ENCODE measurements around a stretch of chrX.

GRCh38 chrX:308966-309564, 9.5 kb downstream of the GTPBP6 start:
- RRBS = no CpG with 5 or more reads among the region's 24 CpGs

GRCh38 chrX:315825-316626, 2.6 kb downstream of the GTPBP6 start:
- RRBS = no CpG with 5 or more reads among the region's 16 CpGs

DNA sequence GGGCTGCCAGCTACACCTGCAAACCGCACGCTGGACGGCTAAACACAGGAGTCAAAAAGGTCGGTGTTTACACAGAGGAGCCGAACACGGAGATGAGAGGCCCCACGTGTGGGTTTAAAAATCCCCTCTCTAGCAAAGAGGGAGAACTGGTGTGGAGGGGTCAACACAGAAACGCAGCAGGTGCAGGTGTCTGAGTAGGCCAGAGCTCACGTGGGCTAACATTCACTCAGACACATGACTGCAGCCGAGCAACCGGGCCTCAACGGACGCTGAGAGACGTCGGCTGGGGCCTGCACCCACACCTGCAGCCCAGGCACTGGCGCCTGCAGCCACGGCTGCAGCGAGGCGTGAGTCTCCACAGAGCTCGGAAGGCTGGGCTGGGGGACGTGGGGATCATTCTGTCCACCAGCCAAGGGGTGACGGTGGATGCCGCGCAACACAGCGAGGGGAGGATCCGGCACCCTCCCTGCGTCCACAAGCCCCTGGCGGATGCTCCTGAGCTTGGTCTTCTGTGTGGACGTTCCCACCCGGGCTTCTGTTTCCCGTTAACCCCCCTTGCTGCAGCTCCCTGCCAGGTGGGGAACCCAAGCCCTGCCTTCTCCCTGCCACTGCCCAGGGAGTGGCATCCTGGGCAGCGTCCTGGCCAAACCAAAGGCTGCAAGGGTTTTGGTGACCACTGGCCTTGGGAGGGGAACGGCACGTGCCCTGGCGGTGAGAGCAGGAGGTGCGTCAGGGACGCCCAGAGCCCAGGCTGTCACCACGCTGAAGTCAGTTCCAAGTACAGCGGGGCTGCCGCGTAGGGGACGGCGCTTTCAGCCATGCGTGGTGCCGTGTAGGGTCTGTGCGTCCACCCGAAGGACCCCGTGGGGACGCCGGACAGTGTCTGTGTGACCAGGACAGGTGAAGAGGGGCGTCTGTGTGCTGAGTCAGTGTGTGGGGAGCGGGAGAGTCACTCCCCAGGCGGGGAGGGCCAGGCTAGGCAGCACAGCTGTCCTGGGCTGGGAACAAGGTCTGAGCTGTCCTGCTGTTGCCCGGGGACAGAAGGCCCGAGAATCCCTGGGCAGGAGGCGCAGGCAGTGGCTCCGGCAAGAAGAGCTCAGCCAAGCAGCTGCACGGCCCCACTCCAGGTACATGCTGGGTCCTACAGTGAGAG, 16.3 kb downstream of the PPP2R3B start:
- RRBS = 95% methylated on average over 10 of the region's 58 CpGs

DNA sequence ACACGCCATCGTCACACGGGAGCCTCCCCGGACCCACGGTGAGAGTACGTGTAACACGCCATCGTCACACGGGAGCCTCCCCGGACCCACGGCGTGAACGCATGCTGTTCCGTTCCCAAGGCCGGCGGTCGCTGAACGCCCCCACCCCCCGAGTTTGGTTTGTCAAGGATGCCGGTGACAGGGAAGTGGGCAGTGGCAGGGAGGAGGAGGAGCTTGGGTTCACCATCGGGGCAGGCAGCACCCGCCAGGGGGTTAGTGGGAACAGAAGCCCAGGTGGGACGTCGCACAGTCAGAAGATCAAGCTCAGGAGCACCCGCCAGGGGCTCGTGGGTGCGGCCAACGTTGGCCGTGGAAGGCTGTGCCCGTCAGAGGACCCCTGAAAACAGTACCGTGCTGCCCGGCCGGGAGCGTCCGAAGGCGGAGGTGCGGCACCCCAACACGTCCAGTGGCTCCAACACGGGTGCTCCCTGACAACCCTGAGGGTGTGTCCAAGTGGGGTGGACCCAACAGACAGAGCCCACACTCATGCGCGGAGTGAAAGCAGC, 15.4 kb downstream of the PPP2R3B start:
- RRBS = 98% methylated on average over 12 of the region's 41 CpGs

DNA sequence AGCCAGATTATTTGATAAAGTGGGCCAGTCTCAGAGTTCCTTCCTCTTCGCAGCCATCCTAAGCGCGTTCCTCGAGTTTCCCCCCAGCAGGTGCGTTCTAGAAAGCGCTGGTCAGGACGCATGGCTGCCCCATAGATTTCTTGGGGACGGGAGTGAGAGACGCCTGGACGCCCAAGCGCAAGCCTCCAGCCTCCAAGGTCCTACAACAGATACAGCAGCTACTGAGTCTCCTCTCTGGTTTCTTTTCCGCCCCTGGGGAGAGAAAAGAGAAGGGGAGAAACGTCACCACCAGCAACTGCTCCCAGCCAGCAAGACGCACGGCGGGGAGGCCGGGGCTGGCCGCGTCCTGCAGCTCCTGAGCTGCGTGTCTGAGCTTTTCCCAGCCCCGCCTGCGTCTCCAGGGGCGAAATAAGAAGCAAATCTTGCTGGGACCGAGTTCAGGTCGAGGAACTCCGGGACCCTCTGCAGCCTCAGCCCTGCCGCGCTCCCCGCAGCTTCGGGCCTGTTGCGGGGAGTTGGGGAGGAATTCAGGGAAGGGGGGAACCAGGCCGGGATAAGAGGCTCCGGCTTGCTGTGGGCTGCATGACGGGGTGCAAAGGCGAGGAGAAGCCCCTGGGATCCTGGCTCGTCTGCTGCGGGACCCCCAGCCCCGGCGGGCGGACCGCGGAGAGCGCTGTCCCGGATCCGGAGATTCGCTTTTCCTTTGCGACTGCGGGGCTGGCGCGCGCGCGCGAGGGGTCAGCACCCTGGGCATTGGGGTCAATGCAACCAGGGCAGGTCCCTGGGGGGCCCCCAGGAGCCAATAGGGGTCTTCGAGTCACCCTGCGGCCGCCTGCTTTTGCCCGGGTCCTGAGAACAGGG, 6.8 kb upstream of the SHOX start:
- RRBS = 21% methylated on average over 15 of the region's 58 CpGs

GRCh38 chrX:825923-826418, 195.4 kb downstream of the SHOX start:
- RRBS = no CpG with 5 or more reads among the region's 12 CpGs

GRCh38 chrX:1395613-1396789, 4.1 kb upstream of the SLC25A6 start:
- RRBS = no CpG with 5 or more reads among the region's 11 CpGs

GRCh38 chrX:1404646-1405239, 12.8 kb upstream of the SLC25A6 start:
- RRBS = no CpG with 5 or more reads among the region's 4 CpGs

DNA sequence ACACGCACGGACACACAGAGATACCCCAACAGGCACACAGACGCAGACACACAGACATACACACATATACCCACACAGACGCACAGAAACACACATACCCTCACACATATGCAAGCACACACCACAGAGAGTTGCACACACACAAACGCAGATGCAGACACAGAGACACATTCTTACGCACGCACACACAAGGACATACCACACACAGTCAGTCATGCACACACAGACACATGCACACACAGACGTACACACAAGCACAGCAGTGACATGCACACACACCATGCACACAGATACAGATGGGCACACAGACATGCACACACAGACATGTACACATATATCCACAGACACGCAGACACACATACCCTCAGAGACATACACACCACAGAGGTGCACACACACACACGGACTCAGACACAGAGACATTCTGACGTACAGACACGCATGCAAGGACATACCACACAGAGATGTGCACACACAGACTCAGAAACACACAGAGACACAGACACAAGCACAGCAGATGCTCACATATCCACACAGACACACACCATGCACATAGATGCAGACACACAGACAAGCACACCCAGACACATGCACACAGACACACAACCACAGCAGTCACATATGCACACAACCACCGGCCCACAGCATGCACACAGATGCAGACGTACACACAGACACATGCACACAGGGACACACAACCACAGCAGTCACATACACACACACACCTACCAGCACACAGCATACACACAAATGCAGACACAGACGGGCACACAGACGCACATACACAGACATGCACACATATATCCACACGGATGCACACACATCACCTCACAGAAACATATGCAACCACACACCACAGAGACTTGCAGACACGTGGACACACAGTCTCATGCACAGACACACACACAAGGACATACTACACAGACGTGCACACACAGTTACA, 24.9 kb upstream of the SLC25A6 start:
- RRBS = no CpG with 5 or more reads among the region's 19 CpGs

DNA sequence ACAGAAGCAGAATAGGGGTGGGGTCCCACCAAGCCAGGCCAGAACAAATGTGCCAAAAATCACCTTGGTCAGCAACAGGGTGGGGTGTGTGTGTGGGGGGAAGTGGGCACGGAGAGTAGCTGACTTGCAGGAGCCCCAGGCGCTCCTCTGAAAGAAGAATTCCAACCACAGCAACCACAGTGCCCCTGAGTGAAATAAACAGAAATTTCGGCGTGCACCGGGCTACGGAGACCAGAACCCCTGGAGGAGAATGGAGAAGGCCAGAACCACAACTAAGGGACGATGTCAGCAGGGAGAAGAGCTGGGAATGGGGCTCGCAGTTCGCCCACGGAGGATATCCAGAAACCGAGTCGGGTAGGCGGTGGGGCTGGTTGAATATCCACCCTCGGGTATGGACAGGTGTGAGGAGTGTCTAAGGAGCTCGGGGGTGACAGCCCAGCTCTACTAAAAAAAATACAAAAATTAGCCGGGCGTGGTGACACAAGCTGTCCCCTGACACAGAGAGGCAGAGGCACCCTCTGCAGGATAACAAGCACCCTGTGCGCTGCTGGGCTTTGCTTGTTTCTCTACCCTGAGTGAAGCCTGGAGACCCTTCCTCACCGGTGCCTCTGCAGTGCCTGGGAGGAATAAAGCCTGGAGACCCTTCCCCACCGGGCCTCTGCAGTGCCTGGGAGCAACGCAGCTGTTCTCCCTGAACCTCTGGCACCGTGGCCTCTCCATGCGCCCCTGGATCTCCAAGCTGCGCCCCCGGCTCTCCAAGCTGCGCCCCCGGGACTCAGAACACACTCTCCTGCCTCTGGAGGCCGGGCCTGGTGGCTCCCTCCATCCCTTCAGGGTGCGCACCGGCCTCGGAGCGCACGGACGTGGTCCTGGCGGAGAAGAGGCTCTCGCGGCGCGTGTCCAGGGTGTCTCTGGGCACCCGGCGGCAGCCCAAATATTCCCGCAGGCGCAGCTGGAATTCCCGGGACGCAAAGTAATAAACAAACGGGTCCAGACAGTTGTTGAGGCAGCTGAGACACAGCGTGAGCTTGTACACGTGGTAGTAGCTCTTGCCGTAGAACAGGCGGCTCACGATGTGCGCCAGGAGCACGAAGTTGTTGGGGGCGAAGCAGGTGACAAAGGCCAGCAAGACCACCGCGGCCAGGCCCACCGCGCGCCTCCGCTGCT, 12.4 kb upstream of the ASMTL start:
- RRBS = 52% methylated on average over 23 of the region's 60 CpGs

- RRBS = 90% methylated on average over 14 of the region's 40 CpGs
Measured at GRCh38 chrX:1507310-1508113, 29.5 kb downstream of the P2RY8 start.

- RRBS = no CpG with 5 or more reads among the region's 3 CpGs
Measured at GRCh38 chrX:1525285-1525527, 11.8 kb downstream of the P2RY8 start.

DNA sequence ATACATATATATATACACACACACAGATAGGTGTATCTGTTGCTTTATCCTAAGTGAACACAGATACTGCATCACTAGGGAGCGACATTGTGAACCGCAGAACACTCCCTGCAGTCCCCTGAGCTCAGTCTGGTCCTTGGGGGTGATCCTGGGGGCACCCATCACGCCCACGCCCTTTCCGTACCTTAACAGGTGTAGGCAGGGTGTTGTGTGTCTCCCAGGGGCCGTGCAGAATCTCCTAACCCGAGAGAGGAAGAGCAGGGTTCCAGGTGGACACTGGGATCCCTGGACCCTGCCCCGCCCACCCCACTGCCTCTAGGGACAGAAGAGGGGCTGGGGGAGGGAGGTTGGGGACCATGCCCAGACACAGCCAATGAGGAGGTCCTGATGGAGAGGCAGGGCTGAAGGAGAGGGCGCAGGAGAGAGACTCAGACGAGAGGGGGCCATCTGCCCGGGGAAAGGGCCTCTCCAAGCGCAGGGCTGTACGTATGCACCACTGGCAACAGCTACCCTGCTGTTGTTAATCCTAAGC, 2.6 kb downstream of the P2RY8 start:
- RRBS = no CpG with 5 or more reads among the region's 13 CpGs

GRCh38 chrX:2318939-2319386, 181.8 kb downstream of the DHRSX start:
- RRBS = no CpG with 5 or more reads among the region's 8 CpGs

DNA sequence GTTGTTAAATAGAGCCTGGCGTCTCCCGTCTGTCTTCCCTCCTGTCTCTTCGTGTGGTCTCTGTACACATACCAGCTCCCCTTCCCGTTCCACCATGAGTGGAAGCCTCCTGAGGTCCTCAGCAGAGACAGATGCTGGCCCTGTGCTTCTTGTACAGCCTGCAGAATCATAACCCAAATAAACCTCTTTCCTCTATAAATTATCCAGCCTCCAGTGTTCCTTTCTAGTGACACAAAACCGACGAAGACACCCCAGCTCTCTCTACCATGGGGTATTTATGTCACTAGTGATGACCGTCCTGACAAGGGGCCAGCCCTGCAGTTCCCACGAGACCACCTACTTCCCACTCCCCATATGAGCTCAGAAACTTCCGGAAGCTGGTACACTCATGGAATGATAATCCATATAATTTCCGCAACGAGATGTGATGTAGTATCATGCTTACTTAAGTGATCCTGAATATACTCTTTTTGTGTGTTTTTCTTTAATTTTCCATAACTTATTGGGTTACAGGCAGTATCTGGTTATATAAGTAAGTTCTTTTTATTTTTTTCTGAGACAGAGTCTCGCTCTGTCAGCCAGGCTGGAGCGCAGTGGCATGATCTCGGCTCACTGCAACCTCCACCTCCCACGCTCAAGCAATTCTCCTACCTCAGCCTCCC, 162.0 kb downstream of the DHRSX start:
- RRBS = no CpG with 5 or more reads among the region's 15 CpGs

GRCh38 chrX:2445457-2445822, 55.3 kb downstream of the DHRSX start:
- RRBS = no CpG with 5 or more reads among the region's 9 CpGs

GRCh38 chrX:2607175-2607839, 83.8 kb upstream of the CD99 start:
- RRBS = no CpG with 5 or more reads among the region's 9 CpGs

DNA sequence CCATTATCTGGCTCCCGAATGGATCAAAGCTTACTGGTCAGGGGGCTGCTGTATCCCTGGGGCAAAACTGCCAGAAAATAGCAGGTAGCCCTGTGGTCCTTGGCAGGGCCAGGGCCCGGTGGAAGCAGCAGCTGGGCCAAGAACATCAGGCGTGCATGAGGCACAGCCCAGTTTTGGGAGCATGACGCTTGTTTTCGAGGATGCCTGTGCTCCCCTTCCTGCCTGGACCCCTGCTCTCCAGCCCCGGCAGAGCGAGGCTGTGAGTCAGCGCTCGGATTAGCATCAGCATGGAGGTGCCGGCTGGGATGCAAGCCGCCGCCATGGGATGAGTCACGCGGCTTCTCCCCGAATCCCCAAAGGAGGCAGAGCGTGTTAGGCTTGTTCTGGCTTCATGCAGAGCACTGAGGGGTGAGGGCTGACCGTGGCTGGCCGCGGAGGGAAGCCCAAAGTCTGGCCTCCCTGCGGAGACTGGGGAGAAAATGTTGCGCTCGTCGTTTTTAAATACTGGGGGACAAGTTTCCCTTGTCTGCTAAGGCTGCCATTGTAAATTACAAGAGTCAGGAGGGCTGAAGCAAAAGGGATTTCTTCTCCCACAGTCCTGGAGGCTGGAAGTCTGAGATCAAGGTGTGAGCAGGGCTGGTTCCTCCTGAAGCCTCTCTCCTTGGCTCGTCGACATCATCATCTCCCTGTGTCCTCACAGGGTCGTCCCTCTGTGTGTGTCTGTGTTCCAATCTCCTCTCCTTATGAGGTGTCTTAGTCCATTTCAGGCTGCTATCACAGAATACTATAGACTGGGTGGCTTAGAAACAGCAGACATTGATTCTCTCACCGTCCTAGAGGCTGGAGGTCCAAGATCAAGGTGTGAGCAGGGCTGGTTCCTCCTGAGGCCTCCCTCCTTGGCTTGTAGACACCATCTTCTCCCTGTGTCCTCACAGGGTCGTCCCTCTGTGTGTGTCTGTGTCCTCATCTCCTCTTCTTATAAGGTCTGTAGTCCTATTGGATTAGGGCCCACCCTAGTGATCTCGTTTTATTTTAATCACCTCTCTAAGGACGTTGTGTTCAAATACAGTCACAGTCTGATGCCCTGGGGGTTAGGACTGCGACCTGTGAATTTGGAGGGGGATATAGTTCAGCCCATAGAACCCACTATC, 23.6 kb upstream of the GYG2 start:
- RRBS = no CpG with 5 or more reads among the region's 31 CpGs

DNA sequence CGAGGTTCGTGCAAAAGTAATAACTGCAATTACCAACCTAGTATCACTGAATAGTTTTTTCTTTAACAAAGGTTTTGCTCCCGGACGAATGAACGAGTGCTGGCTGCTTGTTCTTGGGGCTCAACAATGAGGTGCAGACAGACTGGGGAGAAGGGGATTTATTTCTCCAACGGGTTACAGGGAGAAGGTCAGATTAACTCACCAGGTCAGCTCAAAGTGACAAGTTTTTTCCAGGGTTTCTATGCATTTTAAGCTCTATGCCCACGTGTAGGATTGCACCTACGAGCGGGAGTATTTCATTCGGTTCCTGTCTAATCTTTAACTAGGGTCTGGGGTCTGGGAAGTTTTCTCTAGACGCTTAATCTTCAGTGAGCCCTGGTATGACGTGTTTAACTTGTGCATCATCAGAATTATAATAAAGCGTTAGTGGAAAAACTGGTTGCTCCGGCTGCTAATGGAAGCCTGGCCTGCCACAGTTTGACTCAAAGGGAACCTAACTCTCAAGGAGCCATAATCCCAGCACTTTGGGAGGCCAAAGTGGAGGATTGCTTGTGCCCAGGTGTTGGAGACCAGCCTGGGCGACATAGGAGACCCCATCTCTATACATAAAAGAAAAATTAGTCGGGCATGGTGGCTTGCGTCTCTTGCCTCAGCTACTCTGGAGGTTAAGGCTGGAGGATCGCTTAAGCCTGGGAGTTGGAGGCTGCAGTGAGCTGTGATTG, 30.3 kb downstream of the ARSD start:
- RRBS = no CpG with 5 or more reads among the region's 18 CpGs

Measured in HTR-8/SVneo (cell line).